Measurements from ENCODE around the genes ATP2A2 and TCTN1.

DNA sequence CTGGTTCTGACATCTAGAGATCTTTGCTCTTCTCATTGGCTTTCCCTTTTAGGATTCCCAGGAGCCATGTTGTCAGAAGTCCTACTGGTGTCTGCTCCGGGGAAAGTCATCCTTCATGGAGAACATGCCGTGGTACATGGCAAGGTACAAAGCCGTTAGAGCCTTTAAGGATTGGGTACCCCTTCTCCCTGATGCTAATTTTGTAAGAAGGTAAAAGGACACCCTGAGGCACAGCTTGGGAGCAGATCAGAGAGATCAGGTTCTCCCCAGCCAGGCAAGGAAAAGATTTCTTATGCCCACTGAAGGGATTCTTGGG, 1.1 kb downstream of the MVK start:
- RRBS = no CpG with 5 or more reads among the region's 3 CpGs
CAGE:
- cytosol, long polyA plus RNA = no peak
- long polyA plus RNA = no peak
- nucleus, long polyA plus RNA = no peak

GRCh38 chr12:109783792-109784334, 49.3 kb downstream of the TRPV4 start:
- RRBS = no CpG with 5 or more reads among the region's 15 CpGs
CAGE:
- cytosol, long polyA plus RNA = no peak
- long polyA plus RNA = no peak
- nucleus, long polyA plus RNA = no peak

GRCh38 chr12:109879120-109879786, 1.1 kb downstream of the GLTP start:
- RRBS = no CpG with 5 or more reads among the region's 10 CpGs
CAGE:
- cytosol, long polyA plus RNA = no peak
- long polyA plus RNA = no peak
- nucleus, long polyA plus RNA = no peak

DNA sequence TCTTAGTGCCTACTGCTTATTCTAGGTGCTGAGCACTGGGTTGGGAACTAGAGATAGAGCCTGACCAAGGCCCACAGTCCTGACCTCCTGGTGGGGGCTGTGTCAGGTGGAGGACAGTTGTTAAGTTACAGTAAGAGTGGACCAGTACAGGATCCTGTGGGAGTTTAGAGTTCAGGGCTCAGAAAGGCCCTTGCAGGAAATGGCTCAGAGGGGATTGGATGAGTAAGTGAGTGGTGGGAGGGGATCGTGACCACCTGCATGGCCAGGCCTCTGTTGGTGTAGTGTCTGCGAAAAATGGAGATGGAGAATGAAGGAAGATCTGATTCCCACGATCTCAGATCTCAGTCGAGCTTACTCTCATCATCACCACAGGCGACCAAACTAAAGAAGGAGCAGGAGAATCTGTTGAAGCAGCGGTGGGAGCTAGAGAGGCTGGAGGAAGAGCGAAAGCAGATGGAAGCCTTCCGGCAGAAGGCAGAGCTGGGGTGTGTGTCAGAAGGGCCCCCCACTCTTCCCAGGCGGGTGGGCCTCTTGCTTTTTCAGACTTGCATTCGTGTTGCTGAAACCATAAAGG, 8.2 kb downstream of the TCHP start:
- RRBS = no CpG with 5 or more reads among the region's 10 CpGs
CAGE:
- cytosol, long polyA plus RNA = no peak
- long polyA plus RNA = no peak
- nucleus, long polyA plus RNA = no peak

GRCh38 chr12:110011958-110012660, 12.9 kb downstream of the ANKRD13A start:
- RRBS = no CpG with 5 or more reads among the region's 12 CpGs
CAGE:
- cytosol, long polyA plus RNA = no peak
- long polyA plus RNA = no peak
- nucleus, long polyA plus RNA = no peak

DNA sequence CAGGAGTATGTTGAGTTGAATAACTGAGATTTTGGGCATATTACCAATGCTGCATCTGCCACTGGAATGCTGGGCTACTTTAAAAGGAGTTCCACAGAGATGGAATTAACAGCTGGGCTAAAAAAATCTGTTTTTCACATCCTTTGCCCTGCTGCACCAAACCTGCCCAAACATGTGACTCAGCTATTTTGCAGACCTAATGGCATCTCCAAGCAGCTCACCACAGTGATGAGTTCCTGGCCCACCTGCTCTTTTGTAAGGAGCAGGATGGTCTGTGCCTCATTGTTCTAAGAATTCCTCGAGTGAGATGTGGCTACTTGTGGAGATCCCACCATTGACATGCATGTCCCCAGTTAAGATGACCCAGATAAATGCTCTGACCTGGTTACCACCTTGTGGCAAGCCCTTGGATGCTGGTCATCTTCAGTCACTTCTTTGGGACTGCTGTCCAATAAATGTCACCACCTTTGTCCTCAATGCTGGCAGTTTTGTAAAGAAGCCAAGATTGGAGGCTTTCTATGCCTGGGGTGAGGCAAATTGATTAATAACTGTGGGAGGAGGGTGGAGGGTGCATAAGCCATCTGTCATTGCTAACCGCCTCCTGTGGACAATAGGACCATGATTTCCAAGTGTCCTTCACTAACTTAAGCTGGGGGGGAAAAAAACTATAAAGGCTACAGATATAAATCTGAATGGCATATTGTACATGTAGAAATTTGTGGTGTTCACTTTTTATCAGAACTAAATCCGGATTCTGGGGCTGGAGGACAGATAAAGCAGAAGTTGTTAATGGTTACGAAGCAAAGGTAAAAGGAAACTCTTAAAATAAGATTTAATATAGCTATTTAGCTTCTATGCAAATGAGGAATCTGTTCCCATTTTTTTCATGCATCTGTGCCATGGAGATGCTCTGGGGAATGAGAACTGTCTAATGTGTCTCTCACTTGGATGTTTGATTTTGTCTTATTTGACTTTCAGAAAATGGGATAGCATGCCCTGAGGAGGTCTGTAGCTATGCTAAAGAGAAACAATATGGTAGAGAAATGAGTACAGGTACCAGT, 24.4 kb downstream of the ANKRD13A start:
- RRBS = no CpG with 5 or more reads among the region's 4 CpGs
CAGE:
- cytosol, long polyA plus RNA = no peak
- long polyA plus RNA = no peak
- nucleus, long polyA plus RNA = no peak

GRCh38 chr12:110038291-110038911, 9.9 kb downstream of the C12orf76 start:
- RRBS = no CpG with 5 or more reads among the region's 6 CpGs
CAGE:
- cytosol, long polyA plus RNA = no peak
- long polyA plus RNA = no peak
- nucleus, long polyA plus RNA = no peak

GRCh38 chr12:110090823-110091866, 33.0 kb upstream of the IFT81 start:
- RRBS = no CpG with 5 or more reads among the region's 7 CpGs
CAGE:
- cytosol, long polyA plus RNA = no peak
- long polyA plus RNA = no peak
- nucleus, long polyA plus RNA = no peak

- RRBS = 96% methylated on average over 4 of the region's 8 CpGs
CAGE:
- cytosol, long polyA plus RNA = no peak
- long polyA plus RNA = no peak
- nucleus, long polyA plus RNA = no peak
Measured at GRCh38 chr12:110244714-110245307, 36.2 kb upstream of the ATP2A2 start.

- RRBS = no CpG with 5 or more reads among the region's 8 CpGs
CAGE:
- cytosol, long polyA plus RNA = no peak
- long polyA plus RNA = no peak
- nucleus, long polyA plus RNA = no peak
Measured at GRCh38 chr12:110253243-110253580, 27.8 kb upstream of the ATP2A2 start.

- RRBS = 1% methylated on average over 46 of the region's 118 CpGs
CAGE:
- cytosol, long polyA plus RNA = no peak
- long polyA plus RNA = no peak
- nucleus, long polyA plus RNA = no peak
Measured at GRCh38 chr12:110281166-110282055, at the start of gene ATP2A2. Gene ATP2A2 (plus strand): TSS chr12:110281247.

GRCh38 chr12:110296252-110296794, 15.3 kb downstream of the ATP2A2 start:
- RRBS = no CpG with 5 or more reads among the region's 5 CpGs
CAGE:
- cytosol, long polyA plus RNA = no peak
- long polyA plus RNA = no peak
- nucleus, long polyA plus RNA = no peak

DNA sequence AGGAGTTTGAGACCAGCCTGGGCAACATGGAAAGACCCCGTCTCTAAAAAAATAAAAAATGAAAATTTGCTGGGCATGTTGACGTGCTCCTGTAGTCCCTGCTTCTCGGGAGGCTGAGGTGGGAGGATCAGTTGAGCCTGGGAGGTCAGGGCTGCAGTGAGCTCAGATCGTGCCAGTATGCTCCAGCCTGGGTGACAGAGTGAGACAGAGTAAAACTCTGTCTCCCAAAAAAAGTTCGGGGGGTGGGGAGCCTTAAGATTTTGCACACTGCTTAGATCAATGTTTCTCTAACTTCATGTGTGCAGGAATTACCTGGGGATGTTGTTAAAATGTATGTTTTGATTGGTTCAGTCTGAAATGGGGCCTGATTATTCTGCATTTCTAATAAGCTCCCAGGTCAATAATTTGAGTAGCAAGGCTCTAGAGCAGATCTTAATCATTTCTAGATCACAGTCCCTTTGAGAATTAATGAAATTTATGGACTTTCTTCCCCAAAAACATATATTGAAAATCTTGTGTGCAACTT, 31.0 kb downstream of the ATP2A2 start:
- RRBS = no CpG with 5 or more reads among the region's 5 CpGs
CAGE:
- cytosol, long polyA plus RNA = no peak
- long polyA plus RNA = no peak
- nucleus, long polyA plus RNA = no peak

- RRBS = no CpG with 5 or more reads among the region's 4 CpGs
CAGE:
- cytosol, long polyA plus RNA = no peak
- long polyA plus RNA = no peak
- nucleus, long polyA plus RNA = no peak
Measured at GRCh38 chr12:110332290-110332504, 51.1 kb downstream of the ATP2A2 start.

DNA sequence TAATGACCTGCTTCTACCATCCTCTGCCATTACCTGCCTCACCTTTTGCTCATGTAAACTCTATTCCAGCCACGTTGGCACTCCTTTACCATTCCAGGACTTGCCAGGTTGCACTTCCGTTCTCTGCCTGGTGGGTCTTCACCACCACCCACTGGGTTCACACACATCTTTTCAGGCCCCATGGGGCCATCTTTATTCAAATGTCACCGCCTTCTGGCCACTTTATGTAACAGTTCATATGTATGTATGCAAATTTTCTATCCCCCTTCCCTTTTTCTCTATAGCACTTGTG, 57.7 kb downstream of the ATP2A2 start:
- RRBS = no CpG with 5 or more reads among the region's 3 CpGs
CAGE:
- cytosol, long polyA plus RNA = no peak
- long polyA plus RNA = no peak
- nucleus, long polyA plus RNA = no peak

GRCh38 chr12:110371090-110372434, 31.9 kb downstream of the ANAPC7 start:
- RRBS = no CpG with 5 or more reads among the region's 24 CpGs
CAGE:
- cytosol, long polyA plus RNA = no peak
- long polyA plus RNA = no peak
- nucleus, long polyA plus RNA = no peak

DNA sequence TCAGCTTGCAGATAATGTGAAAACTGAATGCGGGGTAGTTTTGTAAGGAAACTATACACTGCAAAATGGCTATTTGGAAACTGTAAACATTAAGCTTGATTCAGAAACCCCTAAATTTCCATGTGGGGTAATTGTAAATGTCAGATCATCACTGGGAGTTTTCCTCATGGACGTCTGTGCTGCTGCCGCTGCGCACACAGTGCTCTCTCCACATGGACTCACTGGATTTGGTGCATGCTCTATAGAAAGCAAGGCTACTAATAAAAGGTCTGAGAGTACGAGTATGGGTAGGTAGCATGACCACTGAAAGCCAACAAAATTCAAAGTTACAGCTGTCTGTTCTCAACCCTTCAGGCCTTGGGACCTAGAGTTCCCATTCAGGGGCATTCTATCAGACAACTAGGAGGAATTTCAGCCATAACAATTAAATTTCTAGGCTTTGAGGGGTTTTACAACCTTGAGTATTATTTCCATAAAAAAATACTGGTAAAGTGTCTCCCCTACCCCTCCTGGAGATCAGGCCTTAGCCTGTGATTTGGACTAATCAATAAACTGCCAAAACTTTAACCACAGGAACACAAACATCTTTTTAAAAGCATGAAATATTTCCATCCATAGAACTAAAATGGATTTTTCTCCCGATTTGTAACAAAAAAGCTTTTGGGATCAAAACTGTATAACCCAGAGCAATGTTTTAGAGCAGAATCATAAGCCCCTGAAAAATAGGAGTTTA, 33.8 kb downstream of the RAD9B start:
- RRBS = no CpG with 5 or more reads among the region's 6 CpGs
CAGE:
- cytosol, long polyA plus RNA = no peak
- long polyA plus RNA = no peak
- nucleus, long polyA plus RNA = no peak

GRCh38 chr12:110577725-110578917, 5.0 kb downstream of the PPTC7 start:
- RRBS = no CpG with 5 or more reads among the region's 10 CpGs
CAGE:
- cytosol, long polyA plus RNA = no peak
- long polyA plus RNA = no peak
- nucleus, long polyA plus RNA = no peak

DNA sequence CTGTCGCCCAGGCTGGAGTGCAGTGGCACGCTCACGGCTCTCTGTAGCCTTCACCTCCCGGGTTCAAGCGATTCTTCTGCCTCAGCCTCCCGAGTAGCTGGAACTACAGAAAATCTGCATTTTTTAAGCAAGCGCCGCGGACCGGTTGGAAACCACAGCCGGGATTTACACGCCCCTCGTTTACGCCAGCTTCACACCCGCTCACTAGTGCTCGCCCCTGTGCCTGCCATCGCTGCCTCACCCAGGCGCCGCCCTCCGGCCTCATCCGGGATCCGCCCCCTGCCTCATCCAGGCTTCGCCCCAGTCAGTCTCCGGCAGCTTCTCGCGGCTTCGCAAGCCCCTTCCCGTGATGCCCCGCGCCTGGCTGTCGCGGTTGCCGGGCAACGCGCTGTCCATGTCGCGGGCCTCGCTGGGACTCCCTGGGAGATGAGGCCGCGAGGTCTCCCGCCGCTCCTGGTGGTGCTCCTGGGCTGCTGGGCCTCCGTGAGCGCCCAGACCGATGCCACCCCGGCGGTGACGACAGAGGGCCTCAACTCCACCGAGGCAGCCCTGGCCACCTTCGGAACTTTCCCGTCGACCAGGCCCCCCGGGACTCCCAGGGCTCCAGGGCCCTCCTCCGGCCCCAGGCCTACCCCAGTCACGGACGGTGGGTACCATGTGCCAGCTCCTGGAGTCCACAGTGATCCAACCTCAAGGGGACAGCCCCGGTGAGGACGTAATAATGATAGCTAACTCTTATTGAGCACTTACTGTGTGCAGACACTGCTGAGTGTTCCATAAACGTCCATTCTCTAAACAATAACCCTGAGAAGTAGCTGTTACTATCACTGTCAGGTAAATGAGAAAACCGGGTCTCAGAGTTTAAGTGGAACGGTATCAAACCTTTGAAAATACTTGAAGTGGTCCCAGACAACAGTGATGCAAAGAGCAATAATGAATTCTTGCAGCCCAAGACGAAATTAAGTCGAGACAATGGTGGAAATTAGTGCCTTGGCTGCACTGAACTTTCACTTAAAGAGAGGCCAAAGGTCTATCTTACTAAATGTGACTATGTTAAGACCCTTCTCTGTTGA, at the start of gene TCTN1:
Gene TCTN1 (plus strand): TSS at position 373 of the 1,073 bp plus-strand sequence.
- RRBS = 1% methylated on average over 37 of the region's 63 CpGs
CAGE:
- cytosol, long polyA plus RNA = start-site peak on the plus strand centred at position 364 of the sequence, 56 bp wide, 87 and 72 reads in 2 replicates
- long polyA plus RNA = start-site peak on the plus strand centred at position 381 of the sequence, 51 bp wide, 166 and 196 reads in 2 replicates
- nucleus, long polyA plus RNA = start-site peak on the plus strand centred at position 381 of the sequence, 51 bp wide, 445 and 457 reads in 2 replicates

DNA sequence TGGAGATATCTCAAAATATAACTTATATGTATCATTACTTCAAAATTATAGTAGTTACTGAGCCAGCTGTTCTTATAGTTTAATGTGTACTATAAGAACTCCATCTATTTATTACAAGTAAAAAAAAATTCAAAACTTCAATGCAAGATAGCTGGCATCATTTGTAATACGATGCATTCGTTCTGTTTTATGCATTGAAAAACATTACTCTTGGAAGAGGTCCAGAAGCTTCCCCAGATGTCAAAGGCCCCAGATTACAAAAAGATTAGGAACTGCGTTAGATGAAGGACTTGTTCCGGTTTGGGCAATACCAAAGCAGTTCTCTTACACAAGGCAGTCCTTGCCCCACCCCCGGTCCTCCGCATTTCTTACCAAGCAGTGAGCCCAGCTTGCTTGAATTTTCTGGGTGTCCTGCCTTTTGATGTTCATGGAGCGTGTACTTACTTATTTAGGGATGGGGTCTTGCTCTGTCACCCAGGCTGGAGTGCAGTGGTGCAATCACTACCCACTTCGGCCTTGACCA, 4.8 kb upstream of the HVCN1 start:
- RRBS = 83% methylated on average over 1 of the region's 8 CpGs
CAGE:
- cytosol, long polyA plus RNA = no peak
- long polyA plus RNA = no peak
- nucleus, long polyA plus RNA = no peak